ENCODE measurements around a stretch of chr4.

DNA sequence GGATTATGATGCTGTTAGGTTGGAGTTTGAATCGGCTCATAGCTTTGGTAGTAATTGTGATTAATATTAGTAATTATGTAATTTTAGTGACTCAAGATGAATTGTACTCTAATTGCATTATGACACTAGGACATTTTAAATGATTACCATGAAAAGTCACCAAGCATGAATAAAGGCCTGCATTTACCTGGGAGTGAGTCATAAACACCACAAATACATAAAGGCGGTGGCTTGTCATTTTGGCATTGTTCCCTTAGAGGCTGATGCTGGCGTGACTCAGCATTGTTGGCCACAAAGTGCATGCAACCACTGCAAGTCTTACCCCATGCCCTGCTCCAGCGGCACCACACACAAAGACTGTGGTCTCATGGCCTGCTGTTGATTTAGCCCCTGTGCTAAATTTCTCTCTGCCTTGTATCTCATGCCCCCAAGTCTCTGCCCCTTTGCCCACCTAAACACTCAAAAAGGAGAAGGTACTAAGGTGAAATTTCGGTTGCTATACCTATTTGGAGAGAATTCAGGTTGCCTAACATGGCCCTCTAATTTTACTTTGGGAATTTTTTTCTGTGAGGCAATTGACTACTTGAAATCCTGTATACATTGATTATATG is 12.6 kb downstream of the GPAT3 start:
- RRBS: no CpG with 5 or more reads among the region's 5 CpGs

- RRBS: no CpG with 5 or more reads among the region's 1 CpG
Measured at GRCh38 chr4:84052535-84052734, 446.7 kb downstream of the NKX6-1 start.

- RRBS: 25% methylated on average over 5 of the region's 34 CpGs
Measured at GRCh38 chr4:84495928-84496588, 3.0 kb downstream of the NKX6-1 start.

GRCh38 chr4:84501516-84502430 is 2.7 kb upstream of the NKX6-1 start:
- RRBS: 6% methylated on average over 11 of the region's 41 CpGs

GRCh38 chr4:84572665-84573163 is 10.2 kb upstream of the CDS1 start:
- RRBS: no CpG with 5 or more reads among the region's 3 CpGs

- RRBS: no CpG with 5 or more reads among the region's 2 CpGs
Measured at GRCh38 chr4:84727141-84727860, 144.4 kb downstream of the CDS1 start.

GRCh38 chr4:84931899-84932525 is 34.5 kb downstream of the WDFY3 start:
- RRBS: no CpG with 5 or more reads among the region's 3 CpGs

GRCh38 chr4:85603833-85604267 is 128.9 kb downstream of the ARHGAP24 start:
- RRBS: no CpG with 5 or more reads among the region's 2 CpGs

GRCh38 chr4:85680914-85681902 is 206.3 kb downstream of the ARHGAP24 start:
- RRBS: no CpG with 5 or more reads among the region's 2 CpGs

- RRBS: no CpG with 5 or more reads among the region's 9 CpGs
Measured at GRCh38 chr4:85757998-85758802, 283.2 kb downstream of the ARHGAP24 start.

GRCh38 chr4:85780463-85781241 is 305.7 kb downstream of the ARHGAP24 start:
- RRBS: no CpG with 5 or more reads among the region's 4 CpGs

GRCh38 chr4:86075694-86076380 is 284.0 kb downstream of the MAPK10 start:
- RRBS: no CpG with 5 or more reads among the region's 29 CpGs

GRCh38 chr4:86451566-86452007 is 91.7 kb upstream of the MAPK10 start:
- RRBS: no CpG with 5 or more reads among the region's 5 CpGs

DNA sequence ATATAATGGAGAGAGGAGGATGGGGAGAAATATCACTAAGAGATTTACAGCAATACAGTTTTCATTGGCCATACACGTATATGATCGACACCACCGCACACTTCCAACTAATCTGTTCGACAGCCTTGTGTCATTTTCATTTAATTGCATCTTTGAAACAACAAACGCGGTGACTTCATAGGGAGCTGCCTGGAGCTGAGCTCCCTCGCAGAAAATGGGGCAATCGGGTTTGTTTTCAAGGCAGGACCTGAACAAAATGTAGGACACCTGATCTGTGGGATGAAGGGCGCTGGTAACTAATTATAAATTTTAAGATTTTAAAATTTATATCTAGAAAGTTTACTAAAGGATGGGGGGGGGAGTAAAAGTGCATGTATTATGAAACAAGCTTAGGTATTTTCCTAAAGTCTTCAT is 1.4 kb downstream of the PTPN13 start:
- RRBS: no CpG with 5 or more reads among the region's 9 CpGs

DNA sequence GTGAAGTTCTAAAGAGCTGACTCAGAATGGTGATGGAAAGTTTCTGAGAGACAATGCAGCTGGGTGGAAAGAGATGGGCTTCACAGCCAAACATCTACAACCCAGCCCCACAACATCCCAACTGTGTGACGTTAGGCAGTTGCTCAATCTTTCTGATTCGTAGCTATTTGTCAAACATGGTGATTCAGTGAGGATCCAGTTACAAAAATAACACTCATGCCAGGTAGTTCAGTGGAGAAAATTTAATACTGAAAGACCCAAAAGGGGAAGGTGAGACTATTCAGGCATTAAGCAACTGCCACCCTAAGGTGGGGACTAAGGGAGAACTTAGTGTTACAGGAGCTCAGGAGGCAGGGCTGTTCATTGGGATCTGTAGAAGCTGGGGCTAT is 6.9 kb upstream of the AFF1 start:
- RRBS: no CpG with 5 or more reads among the region's 2 CpGs

DNA sequence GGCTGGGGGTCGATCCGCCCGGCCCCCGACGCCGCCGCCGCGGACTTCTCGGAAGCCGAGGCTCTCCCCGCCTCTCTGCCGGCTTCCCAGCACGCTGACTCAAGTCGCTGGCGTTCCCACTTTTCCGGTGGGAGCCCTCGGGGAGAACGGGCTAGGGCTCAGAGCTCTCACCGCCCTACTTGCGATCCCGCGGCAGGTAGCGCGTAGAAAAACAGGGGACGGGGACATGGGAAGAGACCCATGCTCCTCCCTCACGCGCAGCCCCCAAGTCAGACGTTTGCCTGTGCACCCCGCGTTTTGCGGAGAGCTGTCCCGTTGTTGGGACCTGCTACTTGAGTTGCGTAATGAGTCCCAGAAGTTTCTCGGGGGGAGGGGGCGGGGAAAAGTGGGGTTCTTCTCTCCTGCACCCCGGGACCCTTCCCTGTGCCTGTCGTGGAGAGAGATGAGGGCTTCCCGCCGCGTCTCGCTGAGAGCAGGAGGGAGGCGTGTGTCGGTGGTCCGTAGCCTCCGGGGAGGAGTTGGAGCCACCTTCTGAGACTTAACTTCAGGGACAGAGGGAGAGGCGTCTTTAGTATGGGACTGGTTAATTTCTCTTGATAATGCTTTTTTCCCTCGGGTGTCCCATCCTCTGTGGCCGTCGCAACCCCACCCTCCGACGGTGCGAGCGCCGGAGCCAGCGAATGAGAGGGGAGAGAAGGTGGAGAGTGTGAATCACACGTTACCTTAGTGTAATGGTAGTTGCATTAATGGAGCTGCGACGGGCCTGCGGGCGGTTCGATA is 645 bp downstream of the AFF1 start:
- RRBS: 1% methylated on average over 30 of the region's 62 CpGs

GRCh38 chr4:86960049-86960374 is 25.2 kb downstream of the AFF1 start:
- RRBS: no CpG with 5 or more reads among the region's 5 CpGs

DNA sequence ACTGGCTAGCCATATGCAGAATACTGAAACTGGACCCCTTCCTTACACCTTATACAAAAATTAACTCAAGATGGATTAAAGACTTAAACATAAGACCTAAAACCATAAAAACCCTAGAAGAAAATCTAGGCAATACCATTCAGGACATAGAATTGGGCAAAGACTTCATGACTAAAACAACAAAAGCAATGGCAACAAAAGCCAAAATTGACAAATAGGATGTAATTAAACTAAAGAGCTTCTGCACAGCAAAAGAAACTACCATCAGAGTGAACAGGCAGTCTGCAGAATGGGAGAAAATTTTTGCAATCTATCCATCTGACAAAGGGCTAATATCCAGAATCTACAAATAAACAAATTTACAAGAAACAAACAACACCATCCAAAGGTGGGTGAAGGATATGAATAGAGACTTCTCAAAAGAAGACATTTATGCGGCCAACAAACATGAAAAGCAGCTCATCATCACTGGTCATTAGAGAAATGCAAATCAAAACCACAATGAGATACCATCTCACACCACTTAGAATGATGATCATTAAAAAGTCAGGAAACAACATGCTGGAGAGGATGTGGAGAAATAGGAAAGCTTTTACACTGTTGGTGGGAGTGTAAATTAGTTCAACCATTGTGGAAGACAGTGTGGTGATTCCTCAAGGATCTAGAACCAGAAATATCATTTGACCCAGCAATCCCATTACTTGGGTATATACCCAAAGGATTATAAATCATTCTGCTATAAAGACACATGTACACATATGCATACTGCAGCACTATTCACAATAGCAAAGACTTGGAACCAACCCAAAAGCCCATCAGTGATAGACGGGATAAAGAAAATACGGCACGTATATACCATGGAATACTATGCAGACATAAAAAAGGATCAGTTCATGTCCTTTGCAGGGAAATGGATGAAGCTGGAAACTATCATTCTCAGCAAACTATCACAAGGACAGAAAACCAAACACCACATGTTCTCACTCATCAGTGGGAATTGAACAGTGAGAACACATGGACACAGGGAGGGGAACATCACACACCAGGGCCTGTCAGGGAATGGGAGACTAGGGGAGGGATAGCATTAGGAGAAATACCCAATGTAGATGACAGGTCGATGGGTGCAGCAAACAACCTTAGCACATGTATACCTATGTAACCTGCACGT is 54.5 kb downstream of the AFF1 start:
- RRBS: no CpG with 5 or more reads among the region's 6 CpGs

Measured in hTERT-HM (cell line).